MCF 10A (cell line): ENCODE data around the gene NFATC1.

DNA sequence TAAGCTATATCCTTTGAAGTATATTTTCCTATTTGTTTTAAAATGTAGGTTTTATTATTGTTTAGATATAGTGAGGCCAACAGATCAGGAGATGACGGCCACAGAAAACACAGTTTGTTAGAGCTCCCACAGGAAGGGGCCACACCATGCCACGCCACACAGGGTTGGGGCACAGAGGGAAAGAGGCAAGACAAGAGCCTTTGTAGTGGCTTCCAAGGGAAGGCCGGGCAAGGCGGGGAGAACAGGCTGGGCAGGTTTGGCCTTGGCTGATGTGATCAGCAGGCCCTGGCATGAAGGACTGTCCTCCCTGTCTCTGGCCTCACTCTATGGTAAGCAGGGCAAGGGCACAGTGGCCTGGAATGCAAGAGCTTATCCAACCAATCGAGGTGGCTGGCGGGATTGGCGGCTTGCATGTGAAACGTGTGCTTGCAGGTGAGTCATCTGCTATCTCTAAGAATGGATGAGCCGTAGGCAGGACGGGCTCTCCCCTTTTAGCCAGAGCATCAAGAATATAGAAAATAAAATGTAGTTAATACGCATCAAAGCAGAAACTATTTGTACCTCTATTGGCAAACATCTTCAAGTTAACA, 6.4 kb upstream of the ATP9B start:
- PRO-cap: no peak
- RRBS: no CpG with 5 or more reads among the region's 11 CpGs

DNA sequence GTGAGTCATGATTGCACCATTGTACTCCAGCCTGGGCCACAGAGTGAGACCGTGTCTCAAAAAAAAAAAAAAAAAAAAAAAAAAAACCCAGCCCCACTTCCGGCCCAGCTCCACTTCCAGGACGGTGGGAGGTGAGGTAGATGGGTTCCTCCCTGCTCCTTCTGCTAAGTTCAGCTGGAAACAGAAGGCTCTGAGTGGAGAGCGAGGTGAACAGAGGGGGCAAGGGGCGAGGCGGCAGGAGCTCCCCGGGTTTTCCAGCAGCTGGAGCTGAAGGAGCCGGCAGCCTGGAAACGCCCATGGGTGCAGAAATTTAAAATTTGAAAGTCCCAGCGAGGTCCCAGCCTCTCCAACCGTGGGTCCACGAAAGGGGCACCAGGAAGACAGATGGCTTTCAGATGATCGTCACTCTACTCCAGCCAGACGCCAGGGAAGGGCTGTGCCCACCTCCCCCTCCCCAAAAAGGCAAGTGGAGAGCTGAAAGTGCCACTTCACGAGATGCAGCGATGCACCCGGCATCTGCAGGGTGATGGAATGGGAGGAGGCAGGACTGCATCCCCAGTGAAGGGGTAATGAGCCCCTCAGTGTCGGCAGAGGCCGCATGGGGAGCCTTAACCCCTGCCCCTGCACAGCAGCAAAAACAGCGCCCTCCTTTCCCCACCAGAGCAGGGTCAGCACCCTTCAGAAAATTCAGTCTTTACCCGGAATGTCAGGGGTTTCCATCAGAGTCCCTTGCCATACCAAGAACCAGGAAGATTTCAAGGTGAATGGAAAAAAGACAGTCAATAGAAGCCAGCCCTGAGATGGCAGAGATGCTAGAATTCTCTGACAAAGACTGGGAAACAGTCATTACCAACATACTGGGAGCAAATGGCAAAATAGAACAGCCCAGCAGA, 41.0 kb upstream of the NFATC1 start:
- PRO-cap: no peak
- RRBS: 11% methylated on average over 3 of the region's 21 CpGs

DNA sequence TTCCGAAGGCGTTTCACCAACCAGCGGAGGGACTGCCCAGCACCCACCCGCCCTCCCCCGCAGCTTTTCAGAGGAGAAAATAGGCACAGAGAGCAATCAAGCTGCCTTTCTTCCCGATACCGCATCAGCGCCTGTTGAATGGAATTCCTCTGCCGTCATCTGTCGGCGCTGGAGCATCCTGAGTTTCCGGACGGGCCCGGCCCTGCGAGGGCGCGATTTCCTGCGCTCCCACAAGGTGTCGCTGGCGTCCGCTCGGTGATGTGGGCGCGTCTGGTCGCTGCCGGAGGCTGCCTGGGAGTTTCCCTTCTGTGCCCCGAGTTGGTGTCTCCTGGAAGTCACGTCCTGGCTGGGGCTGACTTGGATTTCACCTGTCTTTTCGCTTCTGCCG, 16.8 kb upstream of the NFATC1 start:
- PRO-cap: no peak
- RRBS: 22% methylated on average over 11 of the region's 30 CpGs

GRCh38 chr18:79395585-79396676, at the start of gene NFATC1:
Gene NFATC1 (plus strand): TSS chr18:79395930.
- PRO-cap: bidirectional peak, plus-strand start at chr18:79395930, minus-strand start at chr18:79395829; bidirectional peak, plus-strand start at chr18:79396587, minus-strand start at chr18:79396536
- RRBS: 11% methylated on average over 53 of the region's 154 CpGs

DNA sequence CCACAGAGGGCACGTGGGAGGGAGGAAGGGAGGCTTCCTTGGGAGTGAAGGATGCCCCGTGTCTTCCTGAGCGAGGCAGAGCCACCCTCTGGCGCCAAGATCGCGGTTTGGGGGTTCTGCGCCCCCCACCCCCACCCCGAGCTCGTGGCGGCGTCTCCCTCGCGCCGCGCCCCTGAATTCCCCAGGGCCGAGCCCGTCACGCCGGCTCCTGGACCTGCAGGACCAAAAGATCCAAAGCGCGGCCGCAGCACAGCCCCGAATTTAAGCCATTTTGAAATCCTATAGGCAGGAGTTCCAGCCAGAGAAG, 900 bp downstream of the NFATC1 start:
- PRO-cap: no peak
- RRBS: no CpG with 5 or more reads among the region's 23 CpGs

DNA sequence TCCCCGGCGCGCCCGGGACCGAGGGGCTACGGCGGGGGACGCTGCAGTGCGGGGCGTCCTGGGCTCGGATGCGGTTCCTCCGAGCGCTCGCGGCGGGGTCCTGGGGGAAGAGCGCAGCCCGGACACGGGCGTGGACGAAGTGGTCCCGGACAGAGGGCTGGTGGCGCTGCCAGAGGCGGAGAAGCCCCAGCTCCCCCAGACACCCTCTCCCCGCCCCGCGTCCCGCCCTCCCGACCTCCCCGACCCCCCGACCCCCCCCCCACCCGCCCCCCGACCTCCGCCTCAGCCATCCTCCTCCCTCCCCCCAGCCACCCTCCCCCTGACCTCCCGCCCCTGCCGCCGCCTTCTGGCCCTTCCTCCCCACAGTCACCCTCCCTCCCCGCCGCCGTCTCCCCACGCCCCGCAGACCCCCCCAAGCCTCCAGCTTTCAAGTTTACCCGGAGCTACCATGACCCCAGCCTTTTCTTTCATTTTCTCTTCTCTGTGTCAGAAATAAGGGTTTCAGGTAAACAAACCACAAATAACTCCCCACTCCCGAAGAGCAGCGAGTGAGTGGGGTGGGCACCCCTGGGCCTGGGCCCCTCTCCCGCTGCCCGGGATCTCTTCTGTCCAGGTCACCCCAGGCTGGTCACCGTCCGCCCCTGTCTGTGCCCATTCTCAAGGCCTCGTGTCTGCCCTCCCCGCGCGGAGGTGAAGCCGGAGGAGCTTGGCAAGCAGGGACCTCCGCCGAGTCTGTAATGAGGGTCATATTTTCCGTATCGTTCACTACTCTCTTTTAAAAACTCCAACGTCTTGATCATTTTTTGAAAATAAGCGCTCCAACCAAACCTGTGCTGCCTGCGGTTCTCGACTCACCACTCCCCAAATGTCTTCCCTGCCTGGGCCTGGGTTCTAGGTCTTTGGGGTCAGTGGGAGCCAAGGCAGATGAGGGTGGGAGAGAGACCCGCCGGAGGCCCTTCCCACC, 5.1 kb downstream of the NFATC1 start:
- PRO-cap: no peak
- RRBS: no CpG with 5 or more reads among the region's 65 CpGs

- PRO-cap: no peak
- RRBS: 93% methylated on average over 6 of the region's 40 CpGs
Measured at GRCh38 chr18:79448236-79449009, 52.7 kb downstream of the NFATC1 start.

DNA sequence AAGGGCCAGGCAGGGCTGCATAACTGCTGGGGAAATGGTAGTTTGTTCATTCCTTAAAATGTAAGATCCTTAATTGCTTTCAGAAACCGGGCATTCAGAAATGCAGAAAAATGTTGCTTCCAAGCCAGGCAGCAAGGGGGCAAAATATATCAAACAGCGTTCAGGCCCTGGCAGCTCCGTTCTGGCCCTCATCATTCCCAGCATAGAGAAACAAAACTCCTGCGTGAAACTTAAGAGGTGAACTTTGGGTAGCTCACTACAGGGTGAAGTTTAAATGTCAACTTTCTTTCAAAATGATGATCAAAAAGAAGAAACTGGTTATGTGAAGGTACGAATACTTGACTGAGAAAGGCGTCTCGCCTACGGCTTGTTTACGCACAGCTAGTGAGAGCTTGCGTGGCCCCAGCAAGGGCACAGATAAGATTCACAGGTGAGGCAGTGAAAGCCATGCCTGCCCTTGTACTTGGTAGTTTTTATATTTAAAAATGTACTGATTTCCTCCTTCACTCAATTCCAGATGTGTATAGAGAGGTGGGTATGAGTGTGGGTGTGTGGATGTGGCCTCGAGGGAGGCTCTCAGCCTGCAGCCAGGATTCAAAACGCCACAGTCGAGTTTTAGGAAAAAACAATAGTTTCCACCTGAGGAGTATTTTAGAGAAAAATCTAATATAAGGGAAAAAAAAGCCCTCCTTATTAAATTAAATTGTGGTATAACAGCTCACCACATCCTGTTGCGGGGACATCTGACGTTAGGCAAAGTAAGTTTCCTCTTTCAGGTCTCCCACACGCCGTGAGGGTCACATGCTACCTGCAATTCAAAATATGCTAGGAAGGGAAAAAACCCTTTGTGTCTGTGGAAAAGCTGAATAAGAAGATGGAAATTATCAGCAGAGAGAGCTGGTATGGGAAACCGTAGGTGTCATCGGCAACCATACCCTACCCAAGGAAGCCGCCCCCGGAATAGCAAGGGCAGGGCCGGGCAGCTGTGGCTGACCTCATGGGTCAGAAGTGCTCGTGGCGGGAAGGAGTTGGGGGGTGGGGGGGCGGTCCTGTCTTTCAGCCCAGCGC, 127.7 kb downstream of the NFATC1 start:
- PRO-cap: no peak
- RRBS: no CpG with 5 or more reads among the region's 26 CpGs

DNA sequence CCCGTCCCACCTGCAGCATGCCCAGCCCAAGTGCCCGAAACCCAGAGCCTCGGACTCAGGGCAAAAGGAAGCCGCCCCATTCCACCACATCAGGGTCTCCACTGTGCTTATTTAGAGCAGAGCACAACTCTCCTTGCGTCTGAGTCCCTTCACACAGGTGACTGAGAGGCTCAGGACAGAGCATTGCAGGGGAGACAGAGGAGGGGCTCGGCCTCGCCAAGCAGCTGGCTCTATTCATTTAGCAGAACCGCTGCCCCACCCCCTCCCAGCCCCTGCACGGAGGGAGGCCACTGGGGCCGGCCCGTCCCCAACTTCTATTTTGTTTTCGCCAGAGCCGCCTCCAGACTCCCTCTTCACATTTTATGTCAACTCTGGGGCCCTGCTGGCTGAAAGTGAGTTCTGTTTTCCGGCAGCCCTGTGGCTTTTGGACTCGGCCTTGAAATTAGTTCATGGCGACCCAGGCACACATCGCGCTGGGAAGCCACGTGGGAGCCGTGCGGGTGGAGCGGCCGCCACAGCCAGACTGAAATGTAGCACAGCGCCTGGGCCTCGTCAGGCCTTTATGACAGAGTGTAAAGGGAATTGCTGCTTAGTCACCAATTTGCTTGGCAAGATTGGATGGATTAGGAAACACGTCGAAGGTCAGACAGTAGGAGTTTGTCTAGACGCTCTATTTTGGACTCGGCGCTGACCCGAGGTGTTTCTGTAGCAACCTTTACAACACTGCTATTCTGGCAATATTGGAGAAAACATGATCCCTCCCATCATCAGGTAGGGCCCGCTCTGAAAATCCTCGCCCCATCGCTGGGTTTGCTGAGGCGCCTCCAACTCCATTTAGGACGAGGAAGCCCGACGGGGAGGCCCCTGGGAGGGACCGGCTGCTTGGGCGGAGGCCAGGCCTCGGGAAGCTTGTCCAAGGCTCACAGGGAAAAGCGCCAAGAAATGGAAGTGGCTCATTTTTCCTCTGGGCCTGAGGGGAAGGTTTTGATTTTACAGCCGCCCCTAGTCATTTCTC, 90.8 kb upstream of the CTDP1 start:
- PRO-cap: no peak
- RRBS: no CpG with 5 or more reads among the region's 43 CpGs

DNA sequence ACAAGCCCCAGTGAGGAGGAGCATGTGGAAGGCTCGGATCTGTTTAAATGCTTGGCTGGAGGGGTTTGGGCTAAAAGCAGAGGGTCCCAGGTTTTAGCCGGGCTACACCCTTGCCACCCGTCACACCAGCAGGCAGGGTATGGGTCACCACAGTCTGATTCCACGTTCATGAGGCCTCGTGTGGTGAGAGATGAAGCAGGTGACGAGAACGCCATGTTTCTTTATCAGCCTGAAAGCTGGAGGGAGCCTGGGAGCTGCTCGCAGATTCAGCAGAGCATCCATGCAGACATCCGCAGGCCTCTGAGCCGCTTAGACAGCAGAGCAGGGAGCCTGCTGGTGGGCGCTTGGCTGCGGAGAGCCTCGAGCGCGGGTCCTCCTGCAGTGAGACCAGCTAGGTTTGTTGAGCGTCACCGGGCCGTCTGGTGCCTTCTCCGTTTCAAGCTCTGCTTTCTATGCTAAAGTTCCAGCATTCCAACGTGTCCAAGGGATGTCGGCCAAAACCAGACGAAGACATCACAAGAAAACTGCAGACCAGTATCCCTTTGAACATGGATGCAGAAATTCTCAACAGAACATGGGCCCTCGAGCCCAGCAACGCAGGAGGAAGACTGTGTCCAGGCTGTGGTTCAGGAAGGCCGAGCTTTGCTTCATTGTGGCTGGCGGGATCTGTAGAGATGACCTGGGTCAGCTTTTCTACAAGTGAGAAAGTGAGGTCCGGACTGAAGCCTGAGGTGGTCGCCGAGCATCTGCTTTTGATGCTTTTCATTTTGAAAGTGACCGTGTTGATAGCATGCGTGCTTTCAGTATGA, 27.7 kb downstream of the CTDP1 start:
- PRO-cap: no peak
- RRBS: no CpG with 5 or more reads among the region's 31 CpGs

DNA sequence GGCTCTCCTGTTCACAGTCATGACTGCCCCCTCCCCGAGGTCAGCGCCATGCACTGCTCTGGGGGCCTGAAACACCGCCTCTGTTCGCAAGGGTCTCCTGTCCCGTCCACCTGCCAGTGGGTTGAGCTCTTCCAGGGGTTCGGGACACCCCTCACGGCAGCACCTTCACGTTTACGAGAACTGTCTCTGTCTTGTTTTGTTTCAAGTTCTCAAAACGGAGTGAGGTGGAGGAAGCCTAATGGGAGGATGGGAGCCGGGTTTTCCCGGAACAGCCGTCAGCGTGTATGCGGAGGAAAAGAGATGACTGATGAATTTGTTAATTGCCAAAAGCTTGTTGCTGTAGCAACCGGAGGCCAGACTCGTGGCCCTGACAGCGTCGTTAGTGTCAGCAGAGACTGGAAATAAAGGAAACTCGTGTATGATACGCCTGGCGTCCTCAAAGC, 48.1 kb upstream of the KCNG2 start:
- PRO-cap: no peak
- RRBS: 98% methylated on average over 5 of the region's 22 CpGs

DNA sequence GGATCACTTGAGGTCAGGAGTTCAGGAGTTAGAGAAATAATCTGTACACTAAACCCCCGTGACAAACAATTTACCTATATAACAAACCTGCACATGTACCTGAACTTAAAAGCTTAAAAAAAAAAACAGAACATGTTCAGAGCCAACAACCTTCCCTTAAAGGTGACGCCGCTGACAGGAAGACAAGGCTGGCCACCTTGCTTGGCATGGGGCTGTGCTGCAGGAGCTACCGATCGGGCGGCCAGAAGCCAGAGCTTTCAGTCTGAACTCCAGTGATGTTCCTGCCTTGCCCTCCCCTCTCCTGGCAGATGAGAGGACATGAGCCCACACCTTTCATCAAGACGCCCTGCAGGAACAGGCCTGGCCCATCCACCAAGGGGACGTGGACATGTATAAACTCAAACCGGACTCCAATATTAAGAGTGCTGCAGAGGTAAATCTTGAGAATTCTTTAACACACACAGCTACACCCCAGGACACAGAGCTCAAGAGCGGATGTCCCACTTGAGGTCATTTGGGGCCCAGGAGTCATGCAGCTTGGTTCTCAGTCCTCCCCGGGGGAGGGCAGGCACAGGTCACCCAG, 11.0 kb downstream of the SLC66A2 start:
- PRO-cap: no peak
- RRBS: 90% methylated on average over 1 of the region's 11 CpGs

DNA sequence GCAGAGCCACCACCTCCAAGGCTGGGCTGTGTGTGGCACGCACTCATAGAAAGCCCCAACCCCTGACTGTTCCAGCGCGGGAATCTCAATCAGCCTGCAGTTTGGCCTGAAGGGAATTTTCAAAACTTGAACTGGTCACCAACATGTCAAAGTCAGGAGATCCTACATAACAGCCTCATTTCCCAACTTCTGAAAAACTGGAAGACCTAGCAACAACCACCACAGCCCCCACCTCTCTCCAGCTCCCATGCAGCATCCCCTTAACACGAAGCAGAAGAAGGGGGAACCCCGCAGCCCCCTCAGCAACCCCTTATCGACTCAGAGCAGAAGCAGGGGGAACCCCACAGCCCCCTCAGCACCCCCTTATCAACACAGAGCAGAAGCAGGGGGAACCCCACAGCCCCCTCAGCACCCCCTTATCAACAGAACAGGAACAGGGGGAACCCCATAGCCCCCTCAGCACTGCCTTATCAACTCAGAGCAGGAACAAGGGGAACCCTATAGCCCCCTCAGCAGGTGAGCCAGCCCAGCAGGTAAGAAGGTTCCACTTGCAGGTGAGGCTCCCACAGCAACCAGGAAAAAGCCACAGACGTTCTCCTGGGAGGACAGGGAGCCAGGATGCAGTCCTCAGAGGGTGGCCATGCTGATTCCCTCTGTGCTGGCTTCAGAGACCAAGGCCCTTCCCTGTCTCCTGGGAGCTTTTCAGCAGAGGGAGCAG, 6.7 kb downstream of the SLC66A2 start:
- PRO-cap: no peak
- RRBS: no CpG with 5 or more reads among the region's 7 CpGs

GRCh38 chr18:79970165-79970825, 5.9 kb downstream of the HSBP1L1 start:
- PRO-cap: no peak
- RRBS: no CpG with 5 or more reads among the region's 10 CpGs

DNA sequence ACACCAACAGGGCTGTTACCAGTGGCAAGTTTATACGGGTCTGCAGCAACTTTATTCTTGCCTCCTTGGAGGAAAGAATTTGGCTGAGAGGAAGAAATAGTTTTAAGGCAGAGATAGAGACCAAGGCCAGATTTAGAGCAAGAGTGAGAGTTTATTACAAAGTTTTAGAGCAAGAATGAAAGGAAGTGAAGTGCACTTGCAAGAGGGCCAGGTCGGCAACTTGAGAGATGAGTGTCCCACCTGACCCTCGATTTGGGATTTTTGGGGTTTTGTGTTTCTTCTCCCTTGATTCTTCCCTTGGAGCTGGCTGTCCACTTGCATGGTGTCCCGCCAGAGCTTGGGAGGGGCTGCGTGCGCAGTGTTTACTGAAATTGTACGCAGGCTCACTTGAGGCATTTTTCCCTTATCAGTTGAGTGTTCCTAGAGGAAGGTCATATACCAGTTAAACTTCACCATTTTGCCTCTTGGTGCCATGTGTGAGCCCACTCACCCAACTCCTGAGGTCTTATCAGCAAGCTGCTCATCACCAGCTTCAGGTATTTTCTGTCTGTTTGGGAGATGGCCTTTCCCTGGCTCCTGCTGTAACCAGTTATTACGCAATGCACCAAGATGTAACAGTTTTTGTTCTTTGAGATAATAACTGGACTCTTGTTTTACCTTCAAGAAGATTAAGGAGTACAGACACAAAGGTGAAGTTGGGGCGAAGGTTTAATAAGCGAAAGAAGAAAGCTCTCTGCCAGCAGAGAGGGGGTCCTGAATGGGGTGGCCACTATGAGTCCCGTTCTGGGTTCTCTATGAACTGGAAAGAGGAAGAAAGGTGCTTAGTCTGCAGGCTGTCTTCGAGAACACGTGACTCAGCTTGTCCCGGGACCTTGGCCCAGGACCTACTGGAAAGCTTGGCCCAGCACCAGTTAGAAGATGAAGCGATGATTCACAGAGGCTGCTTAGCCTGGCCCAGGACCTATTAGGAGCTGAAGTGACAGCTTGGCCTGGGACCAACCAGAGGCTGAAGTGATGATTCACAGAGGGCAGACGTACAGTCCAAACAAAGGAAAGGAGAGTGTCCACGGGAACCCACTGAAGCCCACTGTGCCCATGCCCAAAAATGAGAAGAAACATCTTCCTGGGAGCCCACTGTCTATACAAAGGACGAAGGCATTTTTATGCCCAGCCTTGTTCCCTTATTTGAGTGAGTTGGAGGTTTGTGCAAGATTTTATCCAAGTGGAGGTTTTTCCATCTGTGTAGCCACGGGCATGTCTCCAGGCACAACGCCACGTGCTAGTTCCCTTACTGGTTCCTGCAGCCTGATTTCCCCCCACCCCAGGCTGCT, 21.6 kb upstream of the TXNL4A start:
- PRO-cap: bidirectional peak, plus-strand start at position 1,048 of the sequence, minus-strand start at position 847 of the sequence
- RRBS: no CpG with 5 or more reads among the region's 21 CpGs

DNA sequence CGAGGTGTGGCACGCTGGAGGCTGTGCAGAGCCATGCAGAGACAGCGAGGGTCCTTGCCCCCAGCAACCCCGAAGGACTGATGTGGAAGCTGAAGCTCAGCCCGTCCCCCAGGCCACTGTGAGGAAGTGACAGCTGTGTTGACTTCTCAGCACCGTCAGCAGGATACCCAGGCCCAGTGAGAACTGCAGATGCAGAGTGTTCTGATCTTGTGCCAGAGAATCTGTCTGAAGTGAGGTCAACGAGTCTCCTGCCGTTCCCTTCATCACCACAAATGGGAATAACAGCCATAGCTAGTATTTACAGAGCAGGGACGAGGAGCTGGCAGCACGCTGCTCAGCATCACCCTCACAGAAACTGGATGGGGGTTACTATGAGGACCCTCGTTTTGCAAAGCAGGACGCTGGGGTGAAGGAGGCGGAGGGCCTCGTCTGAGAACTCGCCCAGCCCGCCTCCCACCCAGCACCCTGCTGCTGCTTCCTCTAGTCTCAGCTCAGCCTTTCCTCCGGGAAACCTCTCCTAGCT, 45.9 kb downstream of the PARD6G start:
- PRO-cap: no peak
- RRBS: no CpG with 5 or more reads among the region's 17 CpGs